Pericardium fibroblast (primary cell): ENCODE data around the genes PYROXD2 and GOT1.

DNA sequence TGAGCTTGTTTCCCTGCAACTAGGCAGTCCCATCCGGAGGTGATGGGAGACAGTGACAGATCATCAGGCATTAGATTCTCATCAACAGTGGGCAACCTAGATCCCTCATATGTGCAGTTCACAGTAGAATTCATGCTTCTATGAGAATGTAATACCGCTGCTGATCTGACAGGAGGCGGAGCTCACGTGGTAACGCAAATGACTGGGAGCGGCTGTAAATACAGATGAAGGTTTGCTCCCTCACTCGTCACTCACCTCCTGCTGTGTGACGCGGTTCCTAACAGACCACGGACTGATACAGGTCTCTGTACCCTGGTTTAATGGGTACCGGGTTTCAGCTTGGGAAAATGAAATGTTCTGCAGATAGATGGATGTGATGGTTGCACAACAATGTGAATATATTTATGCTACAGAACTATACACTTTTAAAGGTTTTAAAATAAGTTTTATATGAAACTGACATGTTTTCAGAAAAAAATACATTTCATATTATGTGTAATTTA lies 47.9 kb upstream of the PIK3AP1 start:
- RAMPAGE, long total RNA = no peak

GRCh38 chr10:96936631-96937190 lies 104.6 kb downstream of the LCOR start:
- RAMPAGE, long total RNA = no peak

GRCh38 chr10:97066544-97067054 lies 119.2 kb downstream of the SLIT1 start:
- RAMPAGE, long total RNA = no peak

- RAMPAGE, long total RNA = no peak
Measured at GRCh38 chr10:97151125-97151404, 34.7 kb downstream of the SLIT1 start.

- RAMPAGE, long total RNA = no peak
Measured at GRCh38 chr10:97270437-97270909, 22.0 kb downstream of the ARHGAP19 start.

DNA sequence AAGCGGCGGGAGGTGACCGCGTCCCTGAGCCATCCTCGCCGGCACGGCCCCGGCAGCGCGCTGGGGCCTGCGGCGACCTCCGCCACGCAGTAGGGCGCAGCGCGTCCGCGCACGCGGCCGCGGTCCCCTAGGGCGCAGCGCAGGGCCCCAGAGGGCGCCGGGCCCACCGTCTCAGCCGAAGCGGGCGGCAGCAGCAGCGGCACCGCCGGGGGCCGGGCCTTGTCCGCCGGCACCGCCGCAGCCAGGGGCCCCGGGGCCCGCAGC lies 497 bp downstream of the FRAT2 start:
- RAMPAGE, long total RNA = no peak

DNA sequence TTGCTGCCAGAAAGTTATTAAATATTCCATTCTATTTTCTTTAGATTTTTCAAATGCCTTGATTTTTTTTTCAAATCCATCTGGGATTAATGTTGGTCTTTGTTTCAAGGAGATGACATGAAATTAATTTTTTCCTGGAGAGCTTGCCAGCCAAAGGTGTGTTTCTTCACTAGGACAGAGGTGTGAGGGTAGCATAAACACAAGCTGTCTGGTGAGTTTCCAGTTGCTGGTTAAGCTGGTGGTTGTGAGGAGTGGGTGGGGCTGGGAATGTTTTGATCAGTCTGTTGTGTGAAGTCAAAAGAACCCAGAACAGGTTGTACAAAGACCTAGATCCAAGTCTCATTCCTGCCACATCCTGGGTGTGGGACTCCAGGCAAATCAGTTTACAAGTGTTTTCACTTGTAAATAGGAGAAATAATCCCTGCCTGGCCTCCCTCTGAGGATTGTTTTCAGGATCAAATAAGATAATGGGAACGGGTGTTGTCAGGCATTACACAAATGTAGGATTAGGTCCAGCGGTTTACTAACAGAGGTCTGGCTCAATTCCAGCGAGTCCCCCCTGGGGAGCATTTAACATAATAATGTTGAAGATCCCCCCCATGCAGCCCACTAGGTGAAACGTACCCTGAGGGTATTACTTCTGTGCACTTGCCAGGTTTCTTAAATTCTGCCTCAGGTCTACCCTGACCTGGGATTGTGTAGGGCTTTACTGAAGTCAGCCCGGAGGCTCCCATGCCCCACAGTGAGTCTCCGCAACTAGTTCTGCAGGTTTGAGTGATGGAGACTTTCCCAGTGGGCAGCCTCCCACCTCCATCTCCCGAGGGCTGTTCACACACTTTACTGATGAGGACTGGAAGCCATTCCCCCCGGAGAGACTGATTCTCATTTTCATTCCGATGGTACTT lies 2.5 kb upstream of the FRAT2 start:
- RAMPAGE, long total RNA = no peak

GRCh38 chr10:97353983-97354501 lies 19.5 kb upstream of the FRAT2 start:
- RAMPAGE, long total RNA = no peak

DNA sequence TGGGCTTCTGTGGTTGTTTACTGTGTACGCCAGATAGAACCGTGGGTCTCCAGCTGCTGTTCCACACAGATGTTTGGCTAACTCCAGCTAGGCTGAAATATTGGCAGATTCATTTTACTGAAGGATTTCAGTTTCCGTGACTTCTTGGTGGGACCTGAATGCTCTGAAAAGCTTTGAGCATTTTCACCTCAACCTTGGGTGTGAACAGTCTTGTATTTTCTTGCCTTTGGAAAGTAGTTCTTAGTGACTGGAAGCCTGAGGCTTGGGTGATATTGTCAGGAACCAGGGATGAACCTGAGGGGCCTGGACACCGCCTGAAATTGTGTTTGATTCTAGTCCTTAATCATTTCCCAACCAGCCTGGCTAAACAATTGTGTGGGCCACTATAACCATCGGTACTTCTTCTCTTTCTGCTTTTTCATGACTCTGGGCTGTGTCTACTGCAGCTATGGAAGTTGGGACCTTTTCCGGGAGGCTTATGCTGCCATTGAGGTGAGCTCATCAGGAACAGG lies 7.3 kb downstream of the ZDHHC16 start:
- RAMPAGE, long total RNA = no peak

- RAMPAGE, long total RNA = no peak
Measured at GRCh38 chr10:97461114-97461906, 15.3 kb downstream of the ZDHHC16 start.

GRCh38 chr10:97674486-97675066 lies 12.5 kb downstream of the AVPI1 start:
- RAMPAGE, long total RNA = no peak

DNA sequence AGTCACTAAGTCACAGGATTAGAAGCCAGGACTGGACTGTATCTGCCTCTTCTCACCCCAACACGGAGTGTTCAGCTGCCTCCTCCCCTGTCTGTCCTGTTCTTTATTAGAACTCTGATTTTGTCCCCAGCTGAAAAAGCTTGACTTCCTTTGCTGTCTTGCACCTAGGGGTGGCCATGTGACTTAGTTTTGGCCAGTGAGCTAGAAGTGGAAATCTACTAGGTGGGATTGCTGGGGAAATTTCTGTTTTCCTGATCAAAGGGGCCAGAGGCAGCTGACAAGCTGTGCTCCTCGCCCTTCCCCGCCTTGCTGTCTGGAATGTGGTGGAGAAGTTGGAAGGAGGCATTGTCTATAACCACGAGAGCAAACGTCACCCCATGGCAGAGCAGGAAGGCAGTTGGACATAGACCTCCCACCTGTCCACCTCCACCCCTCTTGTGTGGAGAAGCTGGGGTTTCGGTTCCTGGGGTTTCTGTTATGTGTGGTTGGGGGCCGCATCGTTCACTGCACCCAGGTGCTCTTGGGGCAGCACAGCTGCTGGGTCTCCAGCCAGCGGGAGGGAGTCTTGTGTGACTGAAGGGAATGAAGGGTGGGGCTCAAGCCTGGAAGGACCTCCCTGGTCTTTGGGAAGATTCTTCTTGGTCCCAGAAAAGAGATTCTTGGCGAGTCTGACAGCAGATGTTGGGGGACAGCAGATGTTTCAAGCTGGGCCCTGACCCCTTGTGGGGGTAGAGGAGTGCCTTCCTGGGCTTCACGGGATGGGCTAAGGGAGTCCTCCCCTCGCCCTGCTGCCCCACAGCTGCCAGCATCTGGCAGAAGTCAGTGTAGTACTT lies 7.2 kb downstream of the SFRP5 start:
- RAMPAGE, long total RNA = no peak

DNA sequence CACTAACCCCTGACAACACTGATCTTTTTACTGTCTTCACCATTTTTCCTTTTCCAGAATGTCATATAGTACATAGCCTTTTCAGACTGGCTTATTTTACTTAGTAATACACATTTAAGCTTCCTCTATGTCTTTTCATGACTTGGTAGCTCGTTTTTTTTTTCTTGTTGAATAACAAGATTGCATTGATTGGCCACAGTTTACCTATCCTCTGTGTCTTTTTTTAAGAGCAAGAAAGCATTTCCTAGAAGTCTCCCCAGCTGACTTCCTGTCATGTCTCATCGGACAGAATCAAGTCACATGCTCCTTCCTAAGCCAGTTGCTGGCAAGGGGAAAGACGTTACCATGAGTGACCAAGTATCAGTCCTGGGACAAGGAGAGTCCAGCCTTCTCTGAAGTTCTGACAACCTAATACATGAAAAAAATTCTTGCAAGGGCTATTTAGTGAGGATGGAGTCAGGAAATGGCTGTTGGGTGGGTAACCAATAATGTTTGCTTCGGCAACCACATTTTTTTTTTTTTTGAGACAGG lies 24.8 kb upstream of the SFRP5 start:
- RAMPAGE, long total RNA = no peak

- RAMPAGE, long total RNA = no peak
Measured at GRCh38 chr10:98031018-98031349, 563 bp upstream of the CRTAC1 start.

DNA sequence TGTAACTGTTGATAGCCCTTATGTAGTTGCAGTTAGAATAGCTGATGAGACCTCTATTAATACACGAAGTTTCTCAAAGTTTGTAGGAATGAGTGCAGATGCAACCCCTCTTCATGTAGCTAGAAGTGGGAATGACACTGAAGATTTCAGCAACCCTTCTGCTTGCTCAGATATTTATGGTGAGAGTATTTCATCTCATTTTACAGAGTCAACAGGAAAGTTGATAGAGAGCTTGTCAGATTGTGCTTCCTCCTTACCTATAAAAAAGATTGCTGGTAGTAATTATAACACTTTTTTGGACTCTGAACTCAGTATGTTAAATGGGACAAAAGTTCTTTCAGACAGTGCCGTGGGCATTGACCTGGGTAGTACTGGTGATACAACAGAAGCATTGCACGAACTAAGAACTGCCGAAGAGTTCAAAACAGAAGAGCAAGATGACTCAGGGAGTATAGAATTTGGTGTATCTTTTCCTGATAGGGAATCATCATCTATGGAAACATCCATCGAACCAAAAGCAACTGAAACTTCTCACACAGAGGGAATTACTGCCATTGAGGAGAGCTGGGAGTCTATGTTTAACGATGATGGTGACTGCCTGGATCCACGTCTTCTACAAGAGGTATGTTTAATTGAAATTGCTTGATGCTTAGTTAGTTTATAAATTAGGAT lies 58.6 kb downstream of the LOXL4 start:
- RAMPAGE, long total RNA = no peak

DNA sequence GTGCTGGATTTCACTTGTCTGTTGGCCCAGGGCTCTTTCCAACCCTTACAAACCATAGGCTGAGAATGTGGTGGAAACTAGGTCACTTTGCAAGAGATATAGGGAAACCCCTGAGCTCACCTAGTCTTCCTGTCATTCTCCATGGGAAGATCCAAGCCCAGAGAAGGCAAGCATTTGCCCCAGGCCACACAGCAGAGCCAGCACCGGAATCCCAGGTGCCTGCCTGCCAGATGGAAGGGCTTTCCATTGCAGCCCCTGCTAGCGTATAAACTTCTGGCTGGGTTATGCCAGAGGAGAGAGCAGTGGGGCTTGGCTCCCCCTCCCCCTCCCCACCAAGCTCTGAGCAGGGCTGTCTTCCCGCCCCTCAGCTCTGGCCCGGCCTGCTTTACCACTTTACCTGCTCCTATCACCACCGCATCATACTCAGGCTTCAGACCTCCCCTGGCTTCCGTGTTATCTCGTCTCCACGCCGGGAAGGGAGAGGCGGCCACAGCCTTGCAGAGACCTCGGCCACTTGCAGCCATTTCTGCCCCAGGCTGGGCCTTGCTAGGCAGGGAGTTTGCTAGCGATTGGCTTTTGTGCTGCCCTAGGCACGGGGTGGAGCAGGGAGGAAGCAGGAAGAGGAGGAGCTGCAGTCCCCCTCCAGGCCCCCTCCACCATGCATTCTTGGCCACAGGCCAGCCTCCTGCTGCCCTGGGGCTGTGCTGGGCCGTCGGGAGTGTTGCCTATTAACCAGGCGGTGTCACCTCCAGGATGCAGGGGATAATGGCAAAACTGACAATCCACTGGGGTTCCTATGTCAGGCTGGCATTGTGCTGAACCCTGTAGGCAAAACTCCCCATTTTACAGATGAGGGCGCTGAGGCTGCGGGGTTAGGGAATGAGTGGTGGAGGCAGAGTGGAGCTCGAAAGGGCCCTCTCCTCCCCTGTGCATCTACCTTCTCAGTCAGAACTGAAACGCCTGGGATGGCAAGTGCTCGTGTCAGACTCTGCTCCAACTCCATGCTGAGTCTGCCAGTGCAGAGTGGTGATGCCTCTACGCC lies at the start of gene PYROXD2:
Gene PYROXD2 (minus strand): TSS at position 571 of the 1,042 bp plus-strand sequence.
- RAMPAGE, long total RNA = no peak

DNA sequence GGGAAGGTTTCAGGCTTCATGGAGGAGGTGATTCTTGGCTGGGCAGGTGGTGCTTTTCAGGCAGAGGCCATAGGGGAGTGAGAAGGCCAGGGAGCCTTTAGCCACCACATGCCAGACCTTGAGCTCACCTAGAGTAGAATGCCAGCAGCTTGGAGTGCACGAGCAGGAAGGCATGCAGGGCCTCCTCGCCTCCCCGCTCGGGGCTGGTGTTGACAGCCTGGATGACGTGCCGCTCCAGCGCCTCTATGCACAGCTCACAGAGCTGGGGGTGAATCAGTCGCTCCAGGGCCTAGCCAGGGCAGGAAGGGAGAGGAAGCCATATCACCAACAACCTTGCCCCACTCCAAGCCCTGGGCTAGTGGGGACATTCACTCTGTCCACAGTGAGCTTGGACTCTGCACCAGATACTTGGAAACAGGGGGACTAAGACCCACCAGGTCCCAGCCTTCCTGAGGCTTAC lies 15.7 kb downstream of the HPS1 start:
- RAMPAGE, long total RNA = no peak

GRCh38 chr10:98467498-98467888 lies 20.8 kb upstream of the HPS1 start:
- RAMPAGE, long total RNA = no peak

GRCh38 chr10:98778017-98778901 lies 331.5 kb upstream of the HPS1 start:
- RAMPAGE, long total RNA = no peak

GRCh38 chr10:99430019-99430777 lies at the start of gene GOT1:
TSS of gene GOT1 (minus strand) at chr10:99430624.
- RAMPAGE, long total RNA = start-site peak on the minus strand at chr10:99430623-99430673, 110 and 83 reads in 2 replicates